Measurements from ENCODE around the genes GDF5 and NFS1.

- RRBS = no CpG with 5 or more reads among the region's 5 CpGs
Measured at GRCh38 chr20:34639708-34640515, 37.0 kb downstream of the PIGU start.

DNA sequence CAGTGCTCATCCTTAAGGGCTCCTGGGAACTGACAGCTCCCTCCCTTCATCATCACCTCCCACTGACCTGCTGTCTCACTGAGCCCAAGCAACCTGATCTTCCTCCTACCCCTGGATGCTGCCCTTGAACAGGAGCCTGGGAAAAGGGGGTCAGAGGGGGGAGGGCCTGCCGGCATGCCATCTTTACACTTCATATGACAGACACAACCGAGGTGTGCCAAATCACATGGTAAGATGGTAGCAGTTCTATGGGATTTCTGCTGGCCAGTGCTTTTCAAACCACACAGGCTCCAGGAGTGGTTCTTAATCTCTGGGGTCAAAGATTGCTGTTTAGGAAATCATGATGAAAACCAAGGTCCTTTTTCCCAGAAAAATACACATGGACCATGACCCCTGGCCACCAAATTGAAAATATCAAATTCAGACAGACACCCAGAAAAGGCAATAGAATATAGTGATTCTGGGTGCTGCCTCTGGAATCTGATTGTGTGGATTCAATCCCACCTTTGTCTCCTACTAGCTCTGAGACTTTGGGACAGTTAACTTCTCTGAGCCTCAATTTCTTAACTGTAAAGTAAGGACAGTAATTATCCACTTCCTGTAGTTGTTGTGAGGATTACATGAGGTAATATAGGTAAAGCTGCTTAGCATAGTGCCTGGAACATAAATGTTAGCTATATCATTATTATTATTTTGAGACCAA is 3.1 kb downstream of the TP53INP2 start:
- RRBS = no CpG with 5 or more reads among the region's 2 CpGs

- RRBS = no CpG with 5 or more reads among the region's 3 CpGs
Measured at GRCh38 chr20:34731975-34732718, 28.0 kb downstream of the TP53INP2 start.

DNA sequence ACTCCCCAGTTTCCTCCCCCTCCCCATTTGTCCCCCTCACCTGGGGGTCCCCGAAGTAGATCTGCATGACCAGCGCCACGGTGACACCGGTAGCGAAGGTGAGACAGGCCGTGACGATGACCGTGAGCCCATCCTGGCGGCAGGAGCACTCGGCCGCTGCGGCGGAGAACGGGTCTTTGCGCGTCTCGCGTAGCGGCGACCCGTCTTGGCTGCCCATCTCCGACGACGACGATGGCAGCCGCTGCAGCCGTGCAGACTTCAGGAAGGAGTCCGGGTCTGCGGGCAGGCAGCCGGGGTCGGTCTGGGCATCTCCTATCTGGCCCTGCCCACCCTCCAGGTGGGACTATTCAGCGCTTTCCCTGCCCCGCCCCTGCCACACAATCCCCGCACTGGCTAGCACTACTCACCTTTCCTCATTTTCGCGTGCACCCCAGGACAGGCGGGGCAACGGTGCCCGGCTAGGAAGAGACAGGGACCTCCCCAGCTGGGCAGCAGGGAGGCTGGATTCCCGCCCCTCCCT is 9.3 kb downstream of the GGT7 start:
- RRBS = no CpG with 5 or more reads among the region's 40 CpGs

GRCh38 chr20:34907728-34908354 is 31.4 kb downstream of the ACSS2 start:
- RRBS = no CpG with 5 or more reads among the region's 4 CpGs

- RRBS = no CpG with 5 or more reads among the region's 13 CpGs
Measured at GRCh38 chr20:35091555-35092216, 921 bp downstream of the TRPC4AP start.

GRCh38 chr20:35117849-35118402 is 25.3 kb upstream of the TRPC4AP start:
- RRBS = no CpG with 5 or more reads among the region's 3 CpGs

- RRBS = no CpG with 5 or more reads among the region's 10 CpGs
Measured at GRCh38 chr20:35283423-35284109, 1.0 kb downstream of the EIF6 start.

- RRBS = no CpG with 5 or more reads among the region's 9 CpGs
Measured at GRCh38 chr20:35437983-35438417, at the start of gene GDF5. Gene GDF5 (minus strand): TSS chr20:35438228.

- RRBS = no CpG with 5 or more reads among the region's 4 CpGs
Measured at GRCh38 chr20:35476355-35476899, 21.0 kb downstream of the CEP250 start.

DNA sequence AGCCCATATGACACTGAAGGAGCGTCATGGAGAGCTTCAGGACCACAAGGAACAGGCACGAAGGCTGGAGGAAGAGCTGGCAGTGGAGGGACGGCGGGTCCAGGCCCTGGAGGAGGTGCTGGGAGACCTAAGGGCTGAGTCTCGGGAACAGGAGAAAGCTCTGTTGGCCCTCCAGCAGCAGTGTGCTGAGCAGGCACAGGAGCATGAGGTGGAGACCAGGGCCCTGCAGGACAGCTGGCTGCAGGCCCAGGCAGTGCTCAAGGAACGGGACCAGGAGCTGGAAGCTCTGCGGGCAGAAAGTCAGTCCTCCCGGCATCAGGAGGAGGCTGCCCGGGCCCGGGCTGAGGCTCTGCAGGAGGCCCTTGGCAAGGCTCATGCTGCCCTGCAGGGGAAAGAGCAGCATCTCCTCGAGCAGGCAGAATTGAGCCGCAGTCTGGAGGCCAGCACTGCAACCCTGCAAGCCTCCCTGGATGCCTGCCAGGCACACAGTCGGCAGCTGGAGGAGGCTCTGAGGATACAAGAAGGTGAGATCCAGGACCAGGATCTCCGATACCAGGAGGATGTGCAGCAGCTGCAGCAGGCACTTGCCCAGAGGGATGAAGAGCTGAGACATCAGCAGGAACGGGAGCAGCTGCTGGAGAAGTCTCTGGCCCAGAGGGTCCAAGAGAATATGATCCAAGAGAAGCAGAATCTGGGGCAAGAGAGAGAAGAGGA is 25.4 kb downstream of the C20orf173 start:
- RRBS = no CpG with 5 or more reads among the region's 15 CpGs

DNA sequence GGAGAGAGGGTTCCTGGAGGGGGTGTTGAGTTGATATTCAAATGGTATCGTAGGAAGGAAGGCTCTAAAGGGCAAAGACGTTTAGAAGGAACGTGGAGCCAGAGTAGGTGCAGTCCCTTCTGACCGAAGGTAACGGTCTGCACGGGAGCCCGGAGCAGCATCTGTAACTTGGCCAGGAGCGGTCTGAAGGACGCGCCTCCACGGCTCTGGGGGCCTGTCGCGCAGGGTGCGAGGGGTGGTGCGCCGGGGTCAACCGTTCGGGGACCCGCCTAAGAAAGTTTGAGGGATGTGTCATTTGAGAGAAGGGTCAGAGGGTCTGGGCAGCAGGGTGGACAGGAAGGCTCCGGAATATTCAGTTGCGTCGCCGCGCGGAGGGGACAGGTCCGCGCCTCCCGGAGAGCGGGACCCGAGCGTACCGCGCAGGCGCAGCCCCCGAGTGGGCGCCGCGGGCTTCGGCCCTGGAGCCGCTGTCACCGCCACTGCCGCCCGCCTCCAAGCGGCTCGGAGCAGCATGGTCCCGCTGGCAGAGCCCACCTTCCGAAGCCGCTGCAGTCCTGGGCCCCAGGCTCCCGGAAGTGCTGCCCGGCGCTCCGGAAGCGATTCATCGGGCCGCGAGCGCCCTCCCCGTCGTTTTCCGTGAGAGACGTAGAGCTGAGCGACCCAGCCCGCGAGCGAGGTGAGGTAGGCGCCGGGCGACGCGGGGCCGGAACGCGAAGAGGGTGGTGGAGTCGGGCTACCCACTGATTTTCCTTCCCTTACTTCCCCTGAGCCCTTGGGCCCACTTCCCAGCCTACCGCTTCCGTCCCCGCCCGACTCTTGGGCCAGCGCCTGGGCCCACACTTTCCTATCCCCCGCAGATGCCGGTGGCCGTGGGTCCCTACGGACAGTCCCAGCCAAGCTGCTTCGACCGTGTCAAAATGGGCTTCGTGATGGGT is at the start of gene NFS1:
Gene NFS1, minus strand, starts transcription at position 577 of the 935 bp plus-strand sequence.
- RRBS = 1% methylated on average over 27 of the region's 86 CpGs

DNA sequence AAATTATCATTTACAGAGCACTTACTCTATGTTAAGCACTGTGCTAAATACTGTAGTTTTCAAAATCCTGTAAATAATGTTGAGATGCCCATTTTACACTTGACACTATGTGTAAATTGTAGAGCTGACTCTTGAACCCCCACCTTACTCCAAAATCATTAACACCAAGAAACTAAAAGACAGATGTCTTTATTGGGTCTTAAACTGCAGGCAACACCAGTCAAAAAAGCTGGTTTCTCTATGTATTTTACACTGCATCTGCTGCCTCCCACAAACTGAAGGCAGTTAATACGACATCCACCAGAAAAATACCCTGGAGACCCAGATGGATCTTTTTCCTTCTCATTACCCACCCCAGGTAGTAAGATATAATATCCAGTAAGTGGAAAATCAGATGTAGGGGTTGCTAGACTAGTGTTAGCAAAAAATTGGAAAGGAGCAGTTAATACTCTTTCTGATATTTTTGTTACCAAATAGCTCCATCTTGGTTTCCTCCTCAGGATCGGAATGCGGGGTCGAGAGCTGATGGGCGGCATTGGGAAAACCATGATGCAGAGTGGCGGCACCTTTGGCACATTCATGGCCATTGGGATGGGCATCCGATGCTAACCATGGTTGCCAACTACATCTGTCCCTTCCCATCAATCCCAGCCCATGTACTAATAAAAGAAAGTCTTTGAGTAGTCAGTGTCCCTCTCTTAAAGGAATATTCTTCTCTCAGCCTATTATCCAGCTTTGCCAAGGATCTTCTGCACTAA is 1.3 kb downstream of the ROMO1 start:
- RRBS = no CpG with 5 or more reads among the region's 7 CpGs

- RRBS = no CpG with 5 or more reads among the region's 2 CpGs
Measured at GRCh38 chr20:35739724-35740435, 2.2 kb downstream of the RBM39 start.

GRCh38 chr20:35768825-35769748 is 2.7 kb upstream of the PHF20 start:
- RRBS = no CpG with 5 or more reads among the region's 5 CpGs

- RRBS = no CpG with 5 or more reads among the region's 3 CpGs
Measured at GRCh38 chr20:35848770-35849258, 77.0 kb downstream of the PHF20 start.

- RRBS = no CpG with 5 or more reads among the region's 6 CpGs
Measured at GRCh38 chr20:35886380-35886998, 67.8 kb downstream of the SCAND1 start.

DNA sequence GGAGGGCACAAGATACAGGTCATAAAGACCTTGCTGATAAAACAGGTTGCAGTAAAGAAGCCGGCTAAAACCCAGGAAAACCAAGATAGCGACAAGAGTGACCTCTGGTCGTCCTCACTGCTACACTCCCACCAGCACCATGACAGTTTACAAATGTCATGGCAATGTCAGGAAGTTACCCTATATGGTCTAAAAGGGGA is 71.3 kb upstream of the EPB41L1 start:
- RRBS = no CpG with 5 or more reads among the region's 3 CpGs

- RRBS = no CpG with 5 or more reads among the region's 65 CpGs
Measured at GRCh38 chr20:36093113-36094110, 61.1 kb upstream of the EPB41L1 start.

Data from amniotic epithelial cell (primary cell).